ENCODE results near the genes SMCR8, SHMT1 and TVP23B.

- PRO-cap, 3 experiments = no peak in any of the 3 experiments
- RAMPAGE, long total RNA, 2 experiments = no peak in any of the 2 experiments
- RRBS = no CpG with 5 or more reads among the region's 12 CpGs
These were observed 44.0 kb downstream of the TOM1L2 start for GRCh38 chr17:17928226-17928641.

DNA sequence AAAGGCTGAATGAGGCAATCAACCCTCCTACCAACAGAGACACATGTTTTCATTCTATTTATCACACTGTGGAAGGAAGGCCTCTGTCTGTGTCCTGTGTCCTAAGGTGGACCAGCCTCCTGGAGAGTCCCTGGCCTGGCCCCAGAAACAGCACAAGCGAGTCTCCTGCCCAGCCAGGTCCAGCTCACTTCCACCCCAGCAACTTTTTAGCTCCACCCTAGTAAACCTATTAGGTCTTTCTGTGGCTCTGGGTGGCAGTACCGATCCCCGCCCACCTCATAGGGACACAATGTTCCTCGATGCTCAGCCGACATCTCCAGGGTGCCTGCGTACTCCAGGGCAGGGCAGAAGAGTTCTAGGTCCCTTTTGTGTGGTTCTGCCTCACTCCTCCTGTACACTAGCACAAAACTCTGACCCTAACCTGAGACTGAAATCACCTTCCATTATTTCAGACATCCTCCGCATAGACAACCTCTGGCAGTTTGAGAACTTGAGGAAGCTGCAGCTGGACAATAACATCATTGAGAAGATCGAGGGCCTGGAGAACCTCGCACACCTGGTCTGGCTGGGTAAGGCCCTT is 10.8 kb downstream of the DRC3 start:
- PRO-cap, 3 experiments = no peak in any of the 3 experiments
- RAMPAGE, long total RNA, 2 experiments = no peak in any of the 2 experiments
- RRBS = no CpG with 5 or more reads among the region's 9 CpGs

GRCh38 chr17:18025293-18025976 is 13.5 kb downstream of the ATPAF2 start:
- PRO-cap, 3 experiments = no peak in any of the 3 experiments
- RAMPAGE, long total RNA, 2 experiments = no peak in any of the 2 experiments
- RRBS = no CpG with 5 or more reads among the region's 5 CpGs

DNA sequence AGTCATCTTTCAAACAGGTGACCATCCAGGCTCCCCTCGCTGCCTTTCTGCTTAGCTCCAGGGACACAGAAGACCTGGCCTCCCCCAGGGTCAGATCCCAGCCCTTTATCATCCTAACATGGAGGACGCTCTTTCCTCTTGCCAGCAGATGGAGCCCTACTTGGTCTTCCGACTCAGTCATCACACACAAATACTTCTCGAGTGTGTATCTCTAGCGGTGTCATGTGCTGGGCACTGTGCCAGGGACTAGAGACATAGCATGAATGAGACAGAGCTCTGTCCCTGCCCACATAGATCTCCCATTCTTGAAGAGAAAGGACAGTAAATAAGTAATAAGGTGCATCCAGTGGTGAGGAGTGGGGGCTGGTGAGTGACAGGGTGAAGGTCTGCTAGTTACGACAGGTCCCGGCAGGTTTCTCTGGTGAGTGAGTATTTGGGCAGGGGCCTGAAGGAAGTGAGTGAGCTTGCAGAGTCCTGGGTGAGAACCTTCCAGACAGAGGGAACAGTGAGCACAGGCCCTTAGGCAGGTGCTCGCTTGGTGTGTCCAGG is 6.3 kb downstream of the DRG2 start:
- PRO-cap, 3 experiments = no peak in any of the 3 experiments
- RAMPAGE, long total RNA, 2 experiments = no peak in any of the 2 experiments
- RRBS = no CpG with 5 or more reads among the region's 8 CpGs

DNA sequence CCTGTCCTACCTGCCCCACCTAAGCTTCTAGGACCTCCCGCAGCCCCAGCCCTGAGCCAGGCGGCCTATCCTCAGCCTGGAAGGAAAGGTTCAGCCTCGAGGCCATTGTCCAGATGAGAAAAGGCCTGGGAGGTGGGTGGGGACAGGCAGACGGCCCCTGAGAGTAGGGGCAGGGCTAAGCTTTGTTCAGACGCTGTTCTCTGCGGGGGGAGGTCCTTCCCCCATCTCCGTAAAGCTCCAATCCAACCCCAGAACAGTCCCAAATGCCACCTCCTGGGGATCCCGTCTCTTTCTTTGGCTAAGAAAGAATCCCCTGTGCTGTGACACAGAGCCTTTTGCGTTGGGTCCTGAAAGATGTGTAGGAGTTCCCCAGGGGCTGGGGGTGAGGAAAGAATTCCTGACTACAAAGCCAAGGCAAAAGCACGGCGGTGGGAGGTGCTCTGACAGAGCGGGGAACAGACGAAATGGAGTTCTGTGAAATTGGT is 746 bp upstream of the LLGL1 start:
- PRO-cap, 3 experiments = peak in 3 of 3 experiments; most common plus-strand start position 262 of the sequence (in 3); most common minus-strand start position 115 of the sequence (in 1)
- RAMPAGE, long total RNA, 2 experiments = no peak in any of the 2 experiments
- RRBS = no CpG with 5 or more reads among the region's 13 CpGs

- PRO-cap, 3 experiments = no peak in any of the 3 experiments
- RAMPAGE, long total RNA, 2 experiments = no peak in any of the 2 experiments
- RRBS = no CpG with 5 or more reads among the region's 17 CpGs
These were observed 8.1 kb downstream of the FLII start for GRCh38 chr17:18250377-18250998.

- PRO-cap, 3 experiments = no peak in any of the 3 experiments
- RAMPAGE, long total RNA, 2 experiments = no peak in any of the 2 experiments
- RRBS = 93% methylated on average over 5 of the region's 42 CpGs
These were observed 3.8 kb downstream of the MIEF2 start for GRCh38 chr17:18264058-18264784.

DNA sequence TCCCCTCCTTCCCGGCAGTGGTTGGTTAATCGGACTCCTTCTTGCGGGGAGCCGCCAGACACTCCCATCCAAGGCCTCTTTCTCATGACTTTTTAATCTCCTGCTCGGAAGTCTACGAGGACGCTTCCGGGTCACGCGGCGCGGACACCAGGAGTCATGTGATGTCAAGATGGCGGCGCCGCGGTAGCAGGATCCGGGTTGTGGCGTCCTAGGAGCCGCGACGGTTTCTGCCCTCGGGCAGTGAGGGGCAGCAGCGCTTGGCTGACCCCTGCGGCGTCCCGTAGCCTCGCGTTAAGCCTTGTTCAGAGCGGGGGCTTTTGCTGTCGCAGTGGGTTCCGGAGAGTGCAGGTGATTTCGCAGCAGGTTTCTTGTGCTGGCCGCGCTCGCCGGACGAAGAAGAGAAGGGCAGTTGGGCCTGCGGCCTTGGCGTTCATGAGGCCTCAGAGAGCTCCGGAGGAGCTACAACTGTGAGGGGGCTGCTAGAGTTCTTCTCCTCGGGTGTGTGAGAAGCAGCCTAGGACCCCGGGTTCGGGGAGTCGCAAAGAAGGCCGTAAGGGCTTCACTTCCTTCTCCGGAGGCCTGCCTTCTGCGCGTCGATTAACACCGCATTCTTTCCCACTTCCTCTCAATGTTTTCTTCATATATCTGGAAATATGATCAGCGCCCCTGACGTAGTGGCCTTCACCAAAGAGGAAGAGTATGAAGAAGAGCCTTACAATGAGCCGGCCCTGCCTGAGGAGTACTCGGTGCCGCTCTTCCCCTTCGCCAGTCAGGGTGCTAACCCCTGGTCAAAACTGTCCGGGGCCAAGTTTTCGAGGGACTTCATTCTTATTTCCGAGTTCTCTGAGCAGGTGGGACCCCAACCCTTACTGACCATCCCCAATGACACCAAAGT is at the start of gene SMCR8:
TSS of gene SMCR8 (plus strand) at position 157 of the 895 bp plus-strand sequence.
- PRO-cap, 3 experiments = peak in 3 of 3 experiments; most common plus-strand start position 157 of the sequence (in 3); most common minus-strand start position 66 of the sequence (in 1)
- RAMPAGE, long total RNA, 2 experiments = start-site peak on the minus strand in 1 of 2 experiments, centred at position 182 of the sequence, 29 reads per replicate
- RRBS = 2% methylated on average over 35 of the region's 59 CpGs

- PRO-cap, 3 experiments = no peak in any of the 3 experiments
- RAMPAGE, long total RNA, 2 experiments = no peak in any of the 2 experiments
- RRBS = no CpG with 5 or more reads among the region's 8 CpGs
These were observed 2.3 kb downstream of the SMCR8 start for GRCh38 chr17:18317385-18317755.

- PRO-cap, 3 experiments = peak in 3 of 3 experiments; most common plus-strand start chr17:18363687 (in 1); most common minus-strand start chr17:18363495 (in 3)
- RAMPAGE, long total RNA, 2 experiments = start-site peak on the minus strand in 2 of 2 experiments, at chr17:18363407-18363516 at its widest, 22 to 79 reads per replicate
- RRBS = 1% methylated on average over 27 of the region's 76 CpGs
These were observed at the start of gene SHMT1 for GRCh38 chr17:18363095-18363933. SHMT1 (minus strand) TSS chr17:18363550.

DNA sequence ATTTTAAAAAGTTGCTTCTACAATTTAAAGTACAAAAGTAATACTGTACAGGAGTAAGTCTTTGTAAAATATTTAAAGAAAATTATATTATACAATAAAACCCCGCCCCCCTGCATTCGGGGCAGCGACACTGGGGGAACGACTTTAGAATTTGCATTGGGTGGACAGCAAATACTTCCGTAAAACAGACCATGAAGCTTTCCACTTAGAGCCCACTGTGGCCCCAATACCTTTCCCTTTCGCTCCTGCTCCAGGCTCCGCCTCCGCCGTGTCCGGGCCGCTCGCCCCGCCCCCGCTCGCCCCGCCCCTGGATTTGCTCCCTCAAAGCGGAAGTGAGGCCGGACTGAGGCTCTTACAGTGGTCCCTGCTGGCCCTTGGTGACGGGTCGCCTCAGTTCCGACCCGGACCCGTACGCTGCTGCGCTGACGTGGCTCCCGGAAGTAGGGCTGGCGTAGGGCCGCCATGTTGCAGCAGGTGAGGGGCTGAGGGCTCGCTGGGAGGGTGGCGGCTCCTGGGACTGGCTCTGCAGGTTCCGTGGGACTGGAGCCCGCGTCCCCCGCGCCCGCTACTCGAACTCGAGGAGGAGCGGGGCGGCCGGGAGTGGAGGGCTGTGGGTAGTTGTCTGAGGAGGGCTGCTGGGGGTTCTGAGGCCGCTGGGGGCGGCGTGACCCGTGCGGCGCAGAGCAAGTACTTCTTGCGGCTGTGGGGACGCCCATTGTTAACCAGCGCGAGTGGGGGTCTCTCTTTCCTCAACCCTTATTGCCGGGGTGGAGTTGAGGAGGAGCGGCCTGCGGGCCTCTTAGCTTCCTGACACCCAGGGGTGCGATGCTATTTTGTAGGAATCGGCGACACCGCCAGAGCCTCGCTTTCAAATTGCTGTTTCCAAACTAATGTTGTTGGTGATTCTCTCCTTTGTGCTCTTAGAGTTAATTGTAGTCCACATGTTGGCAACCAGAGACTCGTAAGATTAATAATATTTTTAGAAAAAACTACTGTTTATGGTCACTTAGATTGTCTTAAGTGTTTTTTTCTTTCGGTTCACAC is at the start of gene TVP23B:
TSS of gene TVP23B (plus strand) at position 352 of the 1,044 bp plus-strand sequence.
- PRO-cap, 3 experiments = peak in 3 of 3 experiments; most common plus-strand start position 438 of the sequence (in 2); most common minus-strand start position 288 of the sequence (in 2)
- RAMPAGE, long total RNA, 2 experiments = start-site peak on the plus strand in 2 of 2 experiments, centred at positions 406 to 426 of the sequence, 735 to 779 reads per replicate; start-site peak on the minus strand in 1 of 2 experiments, centred at position 277 of the sequence, 45 reads per replicate
- RRBS = no CpG with 5 or more reads among the region's 62 CpGs

GRCh38 chr17:19011136-19011471 is 6.5 kb upstream of the FAM83G start:
- PRO-cap, 3 experiments = no peak in any of the 3 experiments
- RAMPAGE, long total RNA, 2 experiments = no peak in any of the 2 experiments
- RRBS = no CpG with 5 or more reads among the region's 6 CpGs

DNA sequence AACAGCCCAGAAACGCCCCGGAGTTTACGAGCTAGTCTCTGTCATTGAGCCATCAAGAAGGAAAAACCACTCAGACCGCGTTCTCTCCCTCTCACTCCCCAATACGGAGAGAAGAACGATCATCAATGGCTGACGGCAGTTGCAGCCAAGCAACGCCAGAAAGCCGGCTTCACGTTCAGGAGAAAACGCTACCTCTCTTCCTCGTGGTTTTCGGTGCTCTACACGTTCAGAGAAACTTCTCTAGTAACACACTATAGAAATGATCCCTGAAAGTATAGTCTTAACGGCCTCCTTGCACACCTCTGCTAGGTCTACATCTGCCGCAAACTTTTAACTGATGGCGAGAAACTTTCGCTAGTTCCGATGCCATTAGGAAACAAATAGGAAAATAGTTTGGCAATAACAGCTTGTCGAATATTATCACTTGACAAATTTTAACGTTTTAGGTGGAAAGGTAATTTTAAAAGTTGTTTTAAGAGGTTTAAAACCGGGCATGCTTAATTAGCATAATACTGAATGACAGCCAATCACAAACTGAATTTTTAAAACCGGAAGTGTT is 47.1 kb upstream of the EPN2 start:
- PRO-cap, 3 experiments = no peak in any of the 3 experiments
- RAMPAGE, long total RNA, 2 experiments = no peak in any of the 2 experiments
- RRBS = no CpG with 5 or more reads among the region's 24 CpGs

DNA sequence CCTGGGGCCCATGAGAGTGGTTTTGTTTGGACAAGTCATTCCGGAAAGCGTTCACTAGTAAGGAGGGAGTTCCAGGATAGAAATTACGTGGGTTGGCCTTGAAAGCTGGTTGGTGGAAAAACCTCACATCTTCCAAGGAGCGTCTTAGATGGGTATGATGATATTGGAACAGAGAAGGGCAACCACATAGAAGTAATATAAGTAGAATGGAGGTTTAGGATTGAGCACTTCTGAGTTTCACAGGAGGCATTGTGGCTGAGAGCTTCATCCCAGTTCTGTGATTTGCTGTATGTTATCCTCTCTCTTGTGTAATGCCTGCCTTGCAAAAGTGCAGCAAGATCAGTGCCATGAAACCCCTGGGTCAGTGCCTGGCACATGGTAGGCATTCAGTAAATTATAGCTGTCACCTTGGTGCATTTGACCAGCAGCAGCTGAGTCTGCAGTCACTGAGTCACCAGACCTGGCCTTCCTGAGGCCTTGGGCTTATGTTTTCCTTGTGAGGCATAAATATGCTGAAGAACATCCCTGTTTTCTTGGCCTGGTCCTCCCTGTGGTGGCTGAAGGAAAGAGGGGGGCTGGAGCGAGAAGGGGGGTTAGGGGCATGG is 26.3 kb downstream of the EPN2 start:
- PRO-cap, 3 experiments = no peak in any of the 3 experiments
- RAMPAGE, long total RNA, 2 experiments = no peak in any of the 2 experiments
- RRBS = no CpG with 5 or more reads among the region's 5 CpGs

DNA sequence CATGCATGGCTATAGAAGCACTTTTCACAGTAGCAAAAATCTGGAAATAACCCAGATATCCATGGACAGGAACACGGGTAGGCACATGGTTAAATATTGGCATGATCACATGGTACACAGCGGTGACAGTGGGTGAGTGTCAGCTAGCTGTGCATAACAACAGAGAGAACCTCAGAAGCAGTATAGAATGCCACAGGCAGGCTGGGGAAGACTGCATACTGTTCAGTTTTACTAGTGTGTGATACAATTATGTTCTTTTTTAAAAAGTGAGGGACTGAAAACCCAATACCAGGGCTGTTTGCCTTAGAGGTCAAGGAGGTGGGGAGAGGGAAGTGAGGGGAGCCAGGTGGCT is 31.5 kb downstream of the EPN2 start:
- PRO-cap, 3 experiments = no peak in any of the 3 experiments
- RAMPAGE, long total RNA, 2 experiments = no peak in any of the 2 experiments
- RRBS = no CpG with 5 or more reads among the region's 2 CpGs

GRCh38 chr17:19303999-19304668 is 58.4 kb downstream of the B9D1 start:
- PRO-cap, 3 experiments = no peak in any of the 3 experiments
- RAMPAGE, long total RNA, 2 experiments = no peak in any of the 2 experiments
- RRBS = no CpG with 5 or more reads among the region's 12 CpGs

DNA sequence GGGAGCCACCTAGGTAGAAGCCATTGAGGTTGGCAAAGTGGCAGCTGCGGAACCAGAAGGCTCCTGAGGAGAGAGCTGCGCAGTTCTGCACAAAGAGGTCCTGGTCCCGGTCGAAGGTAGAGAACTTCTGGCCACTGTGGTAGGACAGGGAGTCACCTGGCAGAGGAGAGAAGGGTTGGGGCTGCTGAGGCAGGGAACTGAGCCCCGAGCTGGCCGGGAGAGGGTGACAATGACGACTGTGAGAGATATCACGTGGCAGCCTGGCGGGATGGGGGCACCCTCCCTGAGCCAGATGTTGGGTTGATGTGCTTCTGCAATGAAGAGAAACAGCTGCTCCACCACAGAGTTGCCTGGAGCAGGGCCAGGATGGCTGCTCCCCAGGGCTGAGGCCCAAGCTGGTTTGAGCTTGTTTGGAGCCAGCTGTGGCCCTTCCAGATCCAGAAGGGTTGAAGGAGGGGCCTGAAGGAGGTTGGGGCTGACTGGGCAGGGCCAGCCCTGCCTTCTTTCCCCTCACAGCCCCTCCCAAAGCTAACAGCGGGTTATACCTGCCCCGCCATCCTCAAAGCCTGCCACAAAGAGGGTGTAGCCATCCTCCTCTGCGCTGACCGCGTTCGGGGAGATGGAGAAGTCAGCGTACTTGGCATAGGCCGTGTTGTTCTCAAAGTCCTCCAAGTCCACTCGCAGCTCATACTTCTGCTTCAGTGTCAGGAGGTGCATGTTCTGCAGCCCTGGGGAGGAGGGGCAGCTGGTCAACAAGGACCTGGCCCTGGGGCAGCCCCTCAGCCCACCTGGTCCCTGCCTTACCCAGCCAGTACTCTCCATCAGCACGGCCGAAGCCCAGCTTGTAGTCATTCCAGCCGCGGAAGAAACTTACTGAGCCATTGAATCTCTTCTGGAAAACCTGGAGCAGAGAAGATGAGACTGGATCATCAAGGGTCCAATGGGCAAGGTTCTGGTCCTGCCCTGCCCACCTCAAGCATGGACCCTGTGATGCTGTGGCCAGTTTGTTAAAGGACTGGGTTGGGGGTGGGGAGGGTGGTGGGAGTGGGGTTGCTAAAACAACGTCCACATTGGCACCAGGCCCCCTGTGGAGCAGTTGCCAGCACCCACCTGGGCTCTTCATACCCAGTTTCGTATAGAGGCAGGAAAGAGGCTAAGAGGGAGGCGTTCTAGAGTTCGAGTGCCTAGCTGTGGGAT is 2.0 kb downstream of the MFAP4 start:
- PRO-cap, 3 experiments = peak in 2 of 3 experiments; most common plus-strand start position 440 of the sequence (in 2); most common minus-strand start position 126 of the sequence (in 1)
- RAMPAGE, long total RNA, 2 experiments = no peak in any of the 2 experiments
- RRBS = 82% methylated on average over 4 of the region's 26 CpGs

GRCh38 chr17:19397672-19397871 is 10.6 kb upstream of the MFAP4 start:
- PRO-cap, 3 experiments = no peak in any of the 3 experiments
- RAMPAGE, long total RNA, 2 experiments = no peak in any of the 2 experiments
- RRBS = no CpG with 5 or more reads among the region's 2 CpGs

- PRO-cap, 3 experiments = no peak in any of the 3 experiments
- RAMPAGE, long total RNA, 2 experiments = no peak in any of the 2 experiments
- RRBS = no CpG with 5 or more reads among the region's 4 CpGs
These were observed 2.5 kb upstream of the SLC47A1 start for GRCh38 chr17:19531101-19531565.

GRCh38 chr17:19533002-19533529 is 588 bp upstream of the SLC47A1 start:
- PRO-cap, 3 experiments = peak in 1 of 3 experiments; most common minus-strand start chr17:19533444 (in 1)
- RAMPAGE, long total RNA, 2 experiments = no peak in any of the 2 experiments
- RRBS = no CpG with 5 or more reads among the region's 19 CpGs